Right cardiac atrium (tissue), 1 donor: ENCODE data around the gene RNF2.

DNA sequence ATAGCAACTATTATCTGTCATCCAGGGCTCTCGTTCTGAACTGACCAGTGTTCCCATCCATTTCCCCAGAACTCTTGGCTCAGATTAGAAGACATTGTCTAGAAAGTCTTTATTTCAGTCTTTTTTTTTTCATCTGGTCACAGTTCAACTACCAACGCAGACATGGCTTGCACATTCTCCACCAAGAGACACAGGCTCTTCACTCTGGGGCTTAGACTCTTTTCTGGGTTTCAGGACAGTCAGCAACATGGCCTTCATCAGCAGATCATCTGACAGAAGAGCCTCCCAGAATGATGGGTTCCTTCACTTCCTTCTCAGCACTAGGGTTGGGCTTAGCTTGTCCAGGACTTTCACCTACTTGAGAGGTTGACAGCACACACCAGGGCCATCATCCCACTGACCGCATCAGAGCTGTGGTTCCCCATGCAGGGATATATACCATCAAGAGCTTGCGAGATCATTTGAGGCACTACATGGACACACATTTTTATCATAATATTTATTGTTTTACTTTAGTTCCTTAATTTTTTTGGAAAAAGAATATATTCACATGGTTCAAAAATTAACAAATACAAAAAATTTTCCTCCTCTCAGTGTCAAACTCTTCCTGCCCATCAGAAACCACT, 10.3 kb upstream of the NCF2 start:
- PRO-cap: no peak

- PRO-cap: no peak
Observed at GRCh38 chr1:183807282-183808252, 2.6 kb downstream of the RGL1 start.

DNA sequence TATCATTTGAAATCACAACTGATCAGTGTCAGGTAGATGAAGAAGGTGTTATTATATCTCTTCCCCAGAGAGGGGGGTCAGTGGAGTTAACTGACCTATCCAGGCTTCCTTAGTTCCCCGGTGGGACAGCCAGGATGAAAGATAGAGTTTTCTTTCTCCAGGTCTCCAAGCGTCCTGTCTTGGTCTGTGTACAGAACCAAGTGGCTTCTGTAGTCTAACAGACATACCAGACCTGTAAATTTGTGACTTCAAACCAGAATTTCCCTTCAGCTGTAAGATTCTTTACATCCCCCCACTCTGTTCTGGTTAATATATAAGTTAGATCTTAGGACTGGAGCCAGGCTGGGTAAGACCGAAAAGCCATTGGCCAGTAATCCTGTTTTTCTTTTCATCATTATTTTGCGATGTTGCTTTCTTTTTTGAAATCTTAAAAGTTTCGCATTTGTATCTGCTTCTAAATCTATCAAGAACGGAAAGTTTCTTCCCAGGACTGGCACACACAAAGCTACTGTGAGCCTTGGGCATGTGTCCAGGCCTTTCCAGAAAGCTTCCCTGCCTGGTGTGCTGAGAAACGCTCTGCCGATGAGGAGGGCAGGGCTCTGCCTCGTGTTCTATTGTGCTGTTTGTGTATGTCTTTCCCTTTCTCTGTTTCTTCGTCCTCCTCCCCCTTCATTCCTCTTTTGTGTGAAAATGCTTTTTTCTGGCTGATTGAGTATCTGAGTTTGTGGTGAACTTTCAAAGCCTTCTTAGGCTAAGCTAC, 72.3 kb downstream of the RGL1 start:
- PRO-cap: no peak

- PRO-cap: no peak
Observed at GRCh38 chr1:183896476-183896825, 91.5 kb downstream of the RGL1 start.

DNA sequence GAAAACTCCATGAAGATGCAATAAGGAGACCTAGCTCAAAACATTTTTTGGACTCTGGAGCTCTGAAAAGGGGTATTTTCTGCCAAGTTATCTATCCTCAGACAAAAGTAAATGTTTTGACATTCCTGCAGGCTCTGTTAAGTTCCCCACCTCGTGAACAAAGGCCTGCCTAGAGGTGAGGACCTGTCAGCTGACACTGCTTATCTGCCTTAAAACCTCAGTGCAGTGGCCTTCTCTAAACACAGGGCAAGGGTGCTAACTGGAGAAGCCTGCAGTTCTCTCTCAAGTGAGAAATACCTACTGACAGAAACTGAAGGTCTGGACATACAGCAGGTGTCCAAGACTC, 41.1 kb downstream of the COLGALT2 start:
- PRO-cap: no peak

DNA sequence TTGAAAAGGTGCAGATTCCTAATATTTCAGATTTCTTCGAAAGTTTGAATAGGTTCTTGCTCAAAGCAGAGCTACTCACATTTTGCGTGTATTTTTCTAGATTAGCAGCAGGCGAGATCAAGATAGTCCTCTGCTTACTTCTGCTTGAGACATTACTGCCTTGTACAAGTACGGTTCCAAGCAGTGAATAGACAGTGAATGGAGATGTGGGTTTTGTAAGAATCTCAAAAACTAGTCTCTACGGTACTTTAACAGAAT, 741 bp downstream of the TSEN15 start:
- PRO-cap: no peak

GRCh38 chr1:184434236-184434966, 47.6 kb downstream of the C1orf21 start:
- PRO-cap: no peak

DNA sequence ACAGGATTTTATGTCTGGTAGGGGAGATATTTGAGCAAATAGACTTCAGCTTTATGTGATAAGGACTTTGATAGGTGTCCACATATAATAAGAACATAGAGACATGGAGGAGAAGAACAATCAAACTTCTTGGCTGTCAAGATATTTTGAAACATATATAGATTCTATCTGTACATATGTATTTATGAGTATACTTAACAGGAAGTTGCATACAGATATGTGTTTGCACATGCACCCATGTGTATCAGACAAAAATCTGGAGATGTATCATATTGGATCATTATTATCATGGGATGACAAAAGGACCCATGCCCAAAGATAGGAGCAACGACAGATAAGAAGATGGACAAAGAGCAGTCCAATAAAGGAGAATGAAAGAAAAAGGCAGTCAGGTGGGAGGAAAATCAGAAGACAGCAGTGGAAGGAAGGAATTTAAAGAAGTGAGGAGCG, 142.5 kb downstream of the C1orf21 start:
- PRO-cap: no peak

- PRO-cap: no peak
Observed at GRCh38 chr1:184610795-184611704, 143.6 kb downstream of the EDEM3 start.

GRCh38 chr1:184621419-184621699, 133.3 kb downstream of the EDEM3 start:
- PRO-cap: no peak

DNA sequence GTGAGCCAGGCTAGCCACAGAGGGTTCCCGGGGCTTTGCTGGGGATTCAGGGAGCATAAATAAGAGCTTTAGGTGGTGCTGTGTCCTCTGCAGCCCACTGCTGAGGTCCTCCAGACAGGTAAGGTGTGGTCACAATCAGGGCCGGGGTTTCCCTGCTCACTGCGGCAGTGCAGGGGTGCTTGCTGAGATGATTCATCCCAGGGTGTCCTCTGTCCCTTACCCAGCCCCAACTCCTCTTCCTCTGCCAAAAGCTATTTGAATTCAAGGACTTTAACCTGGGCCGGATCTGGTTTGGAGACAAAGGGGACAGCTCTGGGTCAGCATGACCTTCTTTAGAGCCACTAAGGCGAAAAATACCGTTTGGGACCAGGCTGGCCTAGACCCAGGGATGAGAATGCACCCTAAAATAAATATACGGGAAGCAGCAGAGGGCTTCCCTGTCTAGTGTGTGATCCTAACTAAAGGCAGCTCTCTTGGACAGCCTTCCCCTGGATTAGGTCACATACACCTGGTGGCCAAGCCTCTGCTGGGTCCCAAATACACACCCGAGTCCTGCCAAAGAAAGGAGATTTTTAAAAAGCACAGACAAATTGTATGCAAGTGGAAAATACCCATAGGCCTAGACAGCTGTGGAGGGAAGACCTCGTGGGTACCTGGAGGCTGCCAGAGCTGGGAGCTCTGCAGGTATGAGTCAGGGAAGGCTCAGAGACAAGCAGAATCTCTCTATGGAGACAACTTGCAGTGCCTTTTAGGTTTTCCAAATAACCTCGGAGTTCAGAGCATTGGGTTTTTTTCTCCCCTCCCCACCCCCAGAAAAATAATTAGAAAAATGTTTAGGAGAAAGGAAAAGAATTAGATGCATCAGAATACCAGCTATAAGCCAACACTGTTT, 127.9 kb downstream of the EDEM3 start:
- PRO-cap: no peak

DNA sequence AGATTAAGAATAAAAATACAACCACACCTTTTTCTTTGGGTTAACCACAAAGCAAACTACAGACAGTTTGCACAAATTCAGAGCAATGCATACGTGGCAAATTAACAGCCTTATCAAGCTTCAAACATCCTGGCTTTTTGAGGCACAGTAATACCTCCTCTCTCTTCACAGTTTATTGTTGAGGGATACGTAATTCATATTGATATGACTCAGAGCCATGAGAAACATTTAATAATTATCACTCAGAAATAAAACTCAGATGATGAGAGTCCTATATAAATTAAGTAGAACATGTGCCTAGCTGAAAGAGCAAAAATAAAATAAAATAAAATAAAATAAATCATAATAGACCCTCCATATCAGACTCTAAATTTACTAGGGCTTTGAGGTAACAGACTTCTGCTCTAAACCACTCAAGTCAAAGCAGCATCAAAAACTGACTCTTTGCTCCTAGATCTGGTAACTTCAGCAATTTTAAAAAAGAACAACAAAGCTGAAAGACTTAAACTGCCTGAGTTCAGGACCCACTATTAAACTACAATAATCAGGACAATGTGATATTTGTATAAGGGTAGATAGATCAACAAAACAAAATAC, 11.4 kb downstream of the EDEM3 start:
- PRO-cap: no peak

GRCh38 chr1:184903123-184903737, 71.1 kb downstream of the NIBAN1 start:
- PRO-cap: no peak

GRCh38 chr1:184926949-184927718, 47.2 kb downstream of the NIBAN1 start:
- PRO-cap: no peak

GRCh38 chr1:185045029-185046224, at the start of gene RNF2:
Gene RNF2 (plus strand): TSS chr1:185045558.
- PRO-cap: bidirectional peak, plus-strand start at chr1:185045558, minus-strand start at chr1:185045279; unidirectional peak, minus-strand start at chr1:185045996

DNA sequence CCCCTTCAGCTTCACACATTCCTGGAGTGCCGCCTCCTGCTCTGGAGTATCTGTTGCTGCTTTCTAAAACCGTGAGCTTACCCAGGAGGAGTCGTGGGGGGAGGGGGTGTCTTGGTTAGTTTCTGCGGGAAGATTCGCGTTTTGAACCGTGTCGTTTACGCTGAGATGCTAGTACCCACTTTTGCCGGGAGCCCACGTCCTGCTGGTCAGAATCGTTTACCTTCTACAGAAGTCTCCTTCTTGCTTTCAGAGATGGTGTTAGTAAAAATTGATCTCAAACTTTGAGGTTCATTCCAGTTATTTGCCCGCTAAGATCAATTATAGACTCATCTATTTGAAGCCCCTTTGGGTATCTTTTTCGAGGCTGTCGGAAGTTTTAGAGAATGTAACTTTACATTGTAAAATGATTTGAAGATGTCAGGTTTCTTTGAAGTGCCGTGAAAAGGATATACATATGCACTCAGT, 899 bp downstream of the RNF2 start:
- PRO-cap: no peak

GRCh38 chr1:185296592-185297480, 20.2 kb downstream of the IVNS1ABP start:
- PRO-cap: no peak

DNA sequence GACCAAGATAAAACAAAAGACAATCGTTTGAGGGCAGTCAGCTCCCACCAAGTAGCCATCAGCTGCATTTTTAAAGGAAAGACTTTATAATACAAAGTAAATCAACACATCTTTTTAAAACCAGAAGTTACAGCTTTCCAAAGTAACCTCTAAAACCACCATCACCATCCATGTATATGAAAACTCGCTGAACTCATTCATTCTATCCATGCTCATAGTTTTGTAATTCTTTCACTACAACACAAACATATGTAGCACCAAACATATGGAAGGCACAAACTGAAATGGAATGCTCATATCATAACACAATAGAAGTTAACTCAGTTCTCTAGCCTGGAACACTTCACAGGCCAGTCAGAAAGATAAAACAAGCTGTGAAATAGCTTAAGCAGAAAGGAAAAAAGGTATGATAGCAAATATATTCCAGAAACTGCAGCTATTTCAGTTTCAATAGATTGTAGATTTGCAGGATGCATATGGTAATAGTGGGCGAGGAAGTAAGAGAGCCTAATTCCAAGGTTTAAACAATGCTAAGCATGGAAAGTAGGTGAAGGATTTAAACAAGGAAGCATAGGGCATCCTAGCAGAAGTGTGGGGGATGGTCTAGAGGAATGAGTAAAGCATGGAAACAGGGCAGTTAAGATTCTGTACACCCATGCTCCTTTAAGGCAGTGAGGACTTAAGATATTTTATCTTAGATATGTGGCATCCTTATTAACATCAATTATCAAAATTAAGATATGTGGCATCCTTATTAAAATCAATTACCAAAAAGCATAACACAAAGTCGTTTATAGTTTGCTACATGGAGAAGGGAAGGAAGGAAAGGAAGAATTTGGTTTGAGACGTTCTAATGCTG, 2.8 kb downstream of the IVNS1ABP start:
- PRO-cap: no peak

- PRO-cap: no peak
Observed at GRCh38 chr1:185346304-185346761, 29.3 kb upstream of the IVNS1ABP start.

- PRO-cap: no peak
Observed at GRCh38 chr1:185484002-185484451, 167.0 kb upstream of the IVNS1ABP start.